REH cell (cell line): Measurements from ENCODE around the gene IGSF10.

DNA sequence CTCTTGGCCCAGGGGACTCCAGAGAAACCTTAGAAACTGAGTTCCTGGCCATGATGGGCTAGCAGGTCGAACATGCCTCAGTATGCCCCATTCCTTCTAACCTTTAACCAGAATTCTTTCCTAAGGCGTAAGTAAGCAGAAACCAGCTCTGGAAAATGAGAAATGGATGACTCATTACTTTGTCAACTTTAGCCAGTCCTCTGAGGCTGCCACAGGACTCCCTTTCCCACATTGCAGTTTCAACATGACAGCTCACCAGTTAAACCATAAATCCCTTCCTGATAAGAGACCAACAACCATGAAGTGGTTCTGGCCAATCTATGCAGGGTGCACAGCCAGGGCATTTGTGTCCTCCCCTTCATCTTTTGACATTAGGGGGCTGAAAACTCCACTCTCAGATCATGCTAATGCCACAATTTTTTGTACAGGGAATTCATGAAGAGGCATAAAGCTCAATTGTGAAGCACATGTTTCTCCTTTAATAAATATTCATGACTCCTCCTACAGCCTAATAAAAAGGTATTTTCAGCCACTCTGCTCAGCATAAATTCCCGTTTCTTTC, 33.2 kb downstream of the TM4SF18 start:
- PRO-cap: no peak

GRCh38 chr3:149468500-149468939, 6.0 kb upstream of the TM4SF4 start:
- PRO-cap: no peak

GRCh38 chr3:149536345-149537044, 62.0 kb downstream of the TM4SF4 start:
- PRO-cap: no peak

- PRO-cap: no peak
Measured at GRCh38 chr3:149570936-149571456, 86.8 kb downstream of the WWTR1 start.

GRCh38 chr3:149658237-149658736, 462 bp upstream of the WWTR1 start:
- PRO-cap: no peak

DNA sequence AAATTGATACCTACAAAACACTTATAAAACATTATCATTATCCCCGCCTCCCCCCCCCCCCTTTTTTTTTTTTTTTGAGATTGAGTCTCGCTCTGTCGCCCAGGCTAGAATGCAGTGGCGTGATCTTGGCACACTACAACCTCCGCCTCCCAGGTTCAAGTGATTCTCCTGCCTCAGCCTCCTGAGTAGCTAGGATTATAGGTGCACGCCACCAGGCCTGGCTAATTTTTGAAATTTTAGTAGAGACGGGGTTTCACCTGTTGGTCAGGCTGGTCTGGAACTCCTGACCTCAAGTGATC, 41.8 kb downstream of the COMMD2 start:
- PRO-cap: unidirectional peak, minus-strand start at position 147 of the sequence

GRCh38 chr3:149860156-149861220, 47.5 kb downstream of the RNF13 start:
- PRO-cap: no peak

DNA sequence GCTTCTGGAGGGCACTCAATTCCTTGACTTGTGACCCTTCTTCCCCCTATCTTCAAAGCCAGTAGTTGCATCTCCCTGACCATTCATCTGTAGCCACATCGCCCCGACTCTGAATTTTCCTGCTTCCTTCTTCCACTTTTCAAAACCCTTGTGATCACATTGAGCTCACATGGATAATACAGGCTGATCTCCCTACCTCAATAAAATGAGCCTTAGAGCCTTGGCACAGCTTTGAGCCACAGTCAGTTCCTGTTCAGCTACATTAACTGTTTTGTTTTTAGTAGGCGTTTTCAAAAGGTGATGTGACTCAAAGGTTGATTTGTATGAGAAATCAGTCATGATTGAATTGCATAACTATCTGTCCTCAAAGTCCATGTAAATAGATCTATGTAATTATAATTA, 12.4 kb downstream of the PFN2 start:
- PRO-cap: no peak

DNA sequence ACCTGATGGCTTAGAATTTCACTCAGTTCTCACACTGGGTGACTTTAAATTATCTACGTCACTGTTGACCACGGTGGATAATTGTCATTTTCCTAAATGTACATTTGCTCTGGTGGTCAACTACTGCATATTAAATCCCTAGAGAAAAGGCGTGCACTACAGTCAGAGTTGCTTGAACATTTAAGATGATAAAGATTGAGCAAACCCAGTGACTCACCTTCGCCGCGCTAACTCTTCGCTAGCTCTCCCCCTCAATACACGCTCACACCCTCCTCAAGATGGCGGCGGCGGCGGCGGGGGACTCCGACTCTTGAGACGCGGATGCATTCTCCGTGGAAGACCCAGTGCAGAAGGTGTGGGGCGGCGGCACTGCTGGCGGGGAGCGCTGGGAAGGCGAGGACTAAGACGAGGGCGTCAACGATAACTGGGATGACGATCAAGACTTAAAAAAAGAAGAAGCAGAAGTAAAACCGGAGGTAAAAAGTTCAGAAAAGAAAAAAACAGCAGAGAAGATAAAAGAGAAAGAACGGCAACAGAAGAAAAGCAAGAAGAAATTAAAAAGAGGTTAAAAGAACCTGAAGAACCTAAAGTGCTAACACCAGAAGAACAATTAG, 79.9 kb upstream of the PFN2 start:
- PRO-cap: no peak

DNA sequence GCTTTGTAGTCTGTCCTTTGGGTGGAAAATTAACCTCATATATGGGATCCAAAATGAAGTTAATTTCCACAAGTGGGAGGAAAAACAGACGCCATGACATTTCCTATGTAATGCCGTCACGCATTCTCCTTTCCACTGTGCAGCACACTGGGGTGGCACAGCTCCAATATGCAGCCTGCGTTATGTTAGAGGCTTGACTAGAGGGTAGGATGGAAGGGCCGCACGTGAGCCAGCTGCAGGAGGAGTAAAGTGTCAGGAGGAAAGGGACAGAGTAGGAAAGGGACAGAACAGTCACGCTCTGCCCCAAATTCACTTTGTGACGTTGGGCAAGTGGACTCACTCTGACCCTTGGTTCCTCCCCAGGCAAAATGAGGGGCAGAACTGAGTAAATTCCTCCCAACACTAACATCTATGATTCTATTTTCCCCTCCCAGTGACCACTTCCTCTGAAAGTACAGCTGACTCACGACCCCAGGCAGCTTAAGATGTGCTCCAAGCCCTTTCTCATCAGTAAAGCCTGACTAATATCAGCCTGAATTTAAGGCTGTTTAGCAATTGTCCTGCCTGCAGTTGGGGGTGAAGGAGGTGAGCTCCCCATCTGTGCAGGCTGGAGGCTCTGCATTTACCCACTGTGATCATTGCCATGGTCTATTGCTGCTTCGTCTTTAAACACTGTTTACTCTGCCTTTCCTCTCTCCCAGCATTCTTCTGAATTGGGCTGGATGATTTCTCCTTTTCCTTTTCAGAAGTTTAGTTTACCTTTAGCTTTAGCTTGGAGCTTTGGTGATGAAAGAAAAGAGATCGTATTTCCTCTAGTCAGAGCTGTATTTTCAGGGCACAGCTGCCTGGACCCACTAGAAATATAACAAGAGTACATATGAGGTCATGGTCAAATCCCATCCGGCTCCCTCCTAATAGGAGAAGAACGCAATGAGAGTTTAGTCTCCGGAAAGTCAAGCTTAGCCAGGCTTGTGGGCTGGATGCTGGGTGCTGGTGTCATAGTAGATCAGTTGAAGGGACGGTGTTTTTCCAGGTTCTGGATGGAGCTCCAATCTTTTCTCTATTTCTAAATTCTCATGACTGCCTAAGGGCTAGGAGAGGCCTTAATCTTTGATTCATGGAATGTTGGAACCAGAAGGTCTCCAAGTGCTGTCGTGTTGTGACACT, 176.8 kb upstream of the PFN2 start:
- PRO-cap: no peak

DNA sequence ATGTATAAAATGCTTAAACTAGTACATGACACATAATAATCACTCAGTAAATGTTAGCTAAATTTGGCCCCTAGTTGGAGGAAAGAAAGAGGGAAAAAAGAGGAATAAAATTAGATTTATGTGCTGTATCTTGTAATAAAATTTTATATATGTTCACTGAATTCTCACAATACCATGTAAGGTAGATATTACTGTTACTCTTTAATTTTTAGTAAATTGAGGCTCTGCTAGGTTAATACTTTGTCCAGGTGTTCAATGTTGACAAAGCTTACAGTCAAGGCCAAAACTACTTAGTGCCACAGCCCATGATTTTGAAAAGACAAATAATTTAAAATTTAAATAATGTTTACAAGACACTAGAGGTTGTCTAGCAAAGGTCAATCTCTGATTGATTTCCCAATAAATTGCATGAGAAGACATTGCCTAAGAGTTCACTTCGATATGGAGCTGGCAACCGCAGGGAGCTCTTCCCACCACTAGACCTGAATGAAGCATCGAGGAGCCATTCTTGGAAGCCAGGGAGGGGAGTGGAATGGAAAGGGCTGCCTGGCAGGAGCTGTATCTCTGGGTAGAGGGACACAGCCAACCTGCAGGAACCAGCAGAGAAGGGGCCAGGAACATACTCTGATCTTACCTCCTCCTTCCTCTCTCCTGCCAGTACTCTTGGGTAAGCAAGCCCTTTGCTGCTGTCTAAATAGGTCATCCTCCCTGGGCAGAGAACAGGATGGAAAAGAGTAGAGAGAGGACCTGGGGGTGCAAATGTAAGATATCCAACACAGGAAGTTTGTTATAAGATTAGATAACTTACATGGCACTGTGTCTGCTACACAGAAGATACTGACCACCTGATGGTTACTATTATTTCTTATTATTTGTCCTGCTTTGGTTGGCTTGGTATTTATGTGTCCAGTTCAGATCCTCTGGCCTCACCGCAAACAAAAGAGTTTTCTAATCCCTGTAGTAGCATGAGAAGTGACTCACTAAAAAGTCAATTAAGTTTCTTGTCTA, 157.0 kb upstream of the TSC22D2 start:
- PRO-cap: no peak

DNA sequence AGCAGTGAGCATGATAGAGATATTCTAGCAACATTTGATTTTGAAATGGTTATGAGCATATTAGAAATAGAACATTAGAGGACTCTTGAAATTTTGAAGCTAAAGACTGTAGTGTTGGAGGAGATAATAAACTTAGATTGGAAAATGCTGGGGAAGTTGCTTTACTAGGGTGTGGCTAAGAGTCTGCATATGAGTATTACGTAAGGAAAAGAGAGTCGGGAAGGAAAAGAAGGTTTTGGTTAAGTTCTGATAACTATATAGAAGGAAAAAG, 711 bp downstream of the EIF2A start:
- PRO-cap: no peak

DNA sequence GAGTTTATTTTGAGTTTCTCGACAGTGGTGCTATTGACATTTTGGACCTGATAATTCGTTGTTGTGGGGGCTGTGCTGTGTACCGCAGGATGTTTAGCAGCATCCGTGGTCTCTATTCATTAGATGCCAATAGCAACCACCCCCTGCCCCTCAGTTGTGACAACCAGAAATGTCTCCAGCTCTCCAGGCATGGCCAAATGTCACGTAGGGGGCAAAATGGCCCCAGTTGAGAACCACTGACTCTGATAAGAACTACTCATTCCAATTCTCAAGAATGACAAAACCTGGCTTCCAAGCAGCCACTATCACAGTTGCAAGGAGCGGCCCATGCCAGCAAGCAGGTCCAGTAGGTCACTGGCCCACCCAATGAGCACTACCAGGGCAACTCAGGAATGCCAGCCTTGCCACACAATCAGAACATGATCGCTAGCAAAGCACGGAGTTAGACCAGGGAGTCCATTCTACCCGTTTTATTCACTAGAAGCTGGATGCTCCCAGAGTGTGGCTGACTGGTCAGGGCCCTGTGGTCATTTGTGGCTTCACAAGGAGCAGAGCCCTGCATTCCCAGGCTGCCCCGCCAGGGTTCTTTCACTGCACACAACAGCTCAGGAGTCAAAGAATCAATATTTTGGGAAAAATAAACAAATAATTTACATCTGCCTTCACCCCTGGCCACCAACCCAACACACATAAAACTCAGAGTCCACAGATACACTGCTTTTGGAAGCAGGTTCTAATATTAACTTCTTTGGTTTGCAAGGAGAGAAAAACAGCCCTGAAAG, 16.3 kb downstream of the SIAH2 start:
- PRO-cap: no peak

GRCh38 chr3:150754791-150755513, 8.0 kb downstream of the SIAH2 start:
- PRO-cap: no peak

DNA sequence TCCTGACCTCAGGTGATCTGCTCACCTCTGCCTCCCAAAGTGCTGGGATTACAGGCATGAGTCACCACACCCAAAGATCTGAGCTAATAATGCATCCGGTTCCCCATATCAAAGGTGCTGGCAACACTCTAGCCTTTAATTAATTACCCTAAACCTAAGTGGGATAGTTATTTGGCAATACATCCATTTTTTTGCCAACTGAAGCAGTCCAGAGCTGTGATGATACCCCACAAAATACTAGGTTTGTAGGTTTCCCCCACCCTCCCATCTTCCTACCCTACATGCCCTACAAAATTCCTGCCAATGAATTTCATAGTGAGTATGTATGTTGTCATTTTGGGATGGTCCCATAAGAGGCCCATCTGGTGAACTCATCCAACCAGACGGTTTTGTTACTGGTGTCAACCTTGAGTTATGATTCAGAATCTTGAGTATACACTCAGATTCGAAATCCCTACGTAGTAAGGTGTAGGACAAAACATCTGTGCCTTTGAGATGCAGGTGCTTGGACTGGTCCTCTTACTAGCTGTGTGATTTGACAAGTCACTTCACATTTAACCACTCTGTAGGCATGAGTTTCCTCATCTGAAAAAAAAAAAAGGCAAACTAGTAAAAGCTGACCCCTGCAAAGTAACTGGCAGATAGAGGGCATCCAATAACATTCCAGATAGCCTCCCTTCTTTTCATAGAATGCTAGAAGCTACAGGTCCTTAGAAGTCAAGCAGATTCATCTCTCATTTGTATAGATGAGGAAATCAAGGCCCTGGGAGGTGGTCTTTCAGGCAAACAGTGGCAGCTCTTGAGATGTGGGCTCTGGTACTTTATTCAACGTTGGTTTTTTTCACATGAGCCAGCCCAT, 3.6 kb downstream of the SIAH2 start:
- PRO-cap: no peak

DNA sequence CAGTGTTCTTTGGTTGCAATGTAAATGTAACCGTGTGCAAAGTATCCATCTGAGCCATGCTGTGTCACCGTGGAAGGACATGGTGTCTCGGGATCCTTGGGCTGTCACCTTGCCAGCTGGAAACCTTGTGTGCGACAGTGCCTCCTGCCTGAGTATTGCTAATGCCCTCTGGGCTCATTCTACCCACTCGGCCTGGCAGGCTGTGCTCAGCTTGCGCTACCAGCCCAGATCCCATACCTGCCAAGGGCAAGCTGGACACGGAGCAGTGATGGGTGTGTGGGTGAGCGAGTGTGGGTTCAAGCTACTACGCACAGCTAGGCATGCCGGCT, 10.7 kb upstream of the SIAH2 start:
- PRO-cap: no peak

- PRO-cap: no peak
Measured at GRCh38 chr3:151226244-151226560, 23.2 kb upstream of the GPR171 start.

DNA sequence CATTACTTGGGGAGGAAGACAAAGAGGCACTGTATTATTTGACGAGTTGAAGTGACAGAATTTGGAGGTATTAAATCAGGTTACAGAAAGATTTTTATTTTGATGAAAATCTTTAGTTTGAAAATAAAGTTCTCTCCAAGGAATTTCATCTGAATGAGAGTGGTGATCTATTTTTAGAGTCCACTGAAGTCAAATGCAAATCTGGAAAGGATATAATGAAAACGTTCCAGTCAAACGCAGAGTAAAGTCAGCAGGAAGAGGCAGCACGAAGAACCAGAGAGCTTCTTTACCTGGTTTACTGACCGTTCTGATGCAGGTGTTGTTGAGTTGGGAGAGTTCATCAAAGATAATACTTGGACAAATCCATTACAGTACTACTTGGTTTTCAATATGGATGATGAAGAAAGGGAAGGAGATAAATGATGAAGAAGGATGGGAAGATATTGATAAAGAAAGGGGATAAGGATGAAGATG, 8.7 kb downstream of the P2RY14 start:
- PRO-cap: no peak

DNA sequence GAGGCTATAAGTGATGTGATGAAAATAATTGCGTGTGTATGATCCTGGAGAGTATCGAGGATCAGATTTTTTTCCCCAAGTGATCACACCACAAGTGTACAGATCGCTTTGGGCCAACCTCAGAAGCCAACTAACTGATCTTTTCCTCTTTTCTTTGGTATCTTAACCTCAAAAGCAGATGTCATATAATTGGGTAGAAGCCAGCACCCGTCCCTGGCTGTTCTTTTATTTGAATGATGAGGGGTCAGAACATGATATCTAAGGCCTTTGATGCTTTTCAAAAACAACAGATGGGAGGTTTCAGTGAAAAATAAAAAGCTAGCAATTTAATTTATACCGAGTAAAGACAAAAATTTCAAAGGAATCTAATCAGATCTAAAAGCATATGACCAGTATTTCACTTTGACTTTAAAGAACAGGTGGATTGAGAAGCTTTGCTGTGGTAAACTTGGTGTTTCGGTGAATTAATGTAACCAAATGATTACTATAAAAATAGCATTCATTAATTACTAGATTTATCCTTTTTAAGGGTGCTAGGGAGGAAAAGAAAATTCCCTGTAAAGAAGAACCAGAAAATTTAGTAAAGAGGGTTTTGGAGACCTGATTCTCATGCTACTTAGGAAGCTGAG, 3.1 kb downstream of the P2RY14 start:
- PRO-cap: no peak

DNA sequence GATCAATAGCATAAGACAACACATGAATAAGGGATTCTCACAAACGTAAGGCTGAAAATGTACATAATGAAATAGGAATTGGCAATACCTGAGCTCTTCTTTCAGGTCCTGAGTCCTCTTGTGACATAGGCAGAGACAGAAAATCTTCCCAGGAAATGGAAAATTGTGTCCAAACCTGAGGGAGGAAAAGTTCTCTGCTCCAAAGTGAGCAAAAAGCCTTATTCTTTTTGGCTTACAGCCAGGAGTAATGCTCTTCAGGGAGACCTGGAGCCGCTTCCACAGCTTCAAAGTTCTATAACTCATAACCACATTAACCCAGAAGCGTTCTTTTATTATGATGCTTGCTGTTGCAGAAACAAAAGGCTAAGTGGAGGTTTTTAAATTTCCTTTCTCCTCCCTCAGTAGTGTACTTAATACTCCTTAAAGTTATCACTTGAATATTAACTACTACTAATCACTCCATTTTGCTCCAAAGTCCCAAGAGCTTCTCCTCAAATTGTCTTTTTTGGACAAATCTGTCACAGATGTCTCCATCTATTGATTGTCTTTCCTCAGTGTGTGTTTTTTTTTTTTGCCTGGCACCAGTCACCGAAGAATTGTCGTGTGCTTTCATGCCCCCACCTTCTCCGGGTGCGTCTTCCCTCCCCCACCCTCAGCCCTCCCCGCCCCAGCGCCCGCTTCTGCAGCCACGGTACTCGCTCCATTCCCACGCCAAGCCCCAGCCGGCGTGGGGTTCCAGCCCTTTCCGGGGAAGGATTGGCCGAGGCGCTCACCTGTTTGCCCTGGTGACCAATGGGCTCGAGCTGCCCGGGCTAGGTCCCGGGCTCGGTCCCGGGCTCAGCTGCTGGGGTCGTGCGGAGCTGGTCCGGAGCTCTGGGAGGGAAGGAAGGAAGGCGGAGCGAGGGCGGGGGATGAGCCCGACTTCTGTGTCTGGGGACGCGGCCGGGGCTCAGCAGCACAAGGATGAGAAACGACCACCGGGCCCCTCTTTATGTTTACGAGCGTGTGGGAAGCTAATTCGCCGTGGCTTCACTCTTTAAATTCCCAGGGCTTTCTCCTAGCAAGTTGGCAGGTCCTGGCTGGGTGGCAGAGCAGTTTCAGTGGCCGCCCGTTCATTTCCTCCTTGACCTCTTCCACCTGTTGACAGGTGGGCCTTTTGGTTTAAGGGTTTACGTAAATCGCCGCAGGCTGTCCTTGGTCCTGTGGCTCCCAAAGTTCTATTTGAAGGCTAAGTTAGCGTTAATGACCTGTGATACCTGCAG, at the start of gene IGSF10:
IGSF10 (minus strand) TSS at position 889 of the 1,262 bp plus-strand sequence.
- PRO-cap: no peak